Mucosa of descending colon (tissue), 1 donor: Measurements from ENCODE around the genes C3orf80, IFT80, KPNA4 and ARL14.

GRCh38 chr3:159458003-159458558 lies 185.0 kb downstream of the IQCJ-SCHIP1 start:
- PRO-cap = no peak

- PRO-cap = unidirectional peak, minus-strand start at chr3:159790181
These were observed 435.1 kb upstream of the C3orf80 start for GRCh38 chr3:159790131-159790511.

GRCh38 chr3:160224999-160225978 lies at the start of gene C3orf80:
Gene C3orf80 (plus strand): TSS chr3:160225422.
- PRO-cap = no peak

DNA sequence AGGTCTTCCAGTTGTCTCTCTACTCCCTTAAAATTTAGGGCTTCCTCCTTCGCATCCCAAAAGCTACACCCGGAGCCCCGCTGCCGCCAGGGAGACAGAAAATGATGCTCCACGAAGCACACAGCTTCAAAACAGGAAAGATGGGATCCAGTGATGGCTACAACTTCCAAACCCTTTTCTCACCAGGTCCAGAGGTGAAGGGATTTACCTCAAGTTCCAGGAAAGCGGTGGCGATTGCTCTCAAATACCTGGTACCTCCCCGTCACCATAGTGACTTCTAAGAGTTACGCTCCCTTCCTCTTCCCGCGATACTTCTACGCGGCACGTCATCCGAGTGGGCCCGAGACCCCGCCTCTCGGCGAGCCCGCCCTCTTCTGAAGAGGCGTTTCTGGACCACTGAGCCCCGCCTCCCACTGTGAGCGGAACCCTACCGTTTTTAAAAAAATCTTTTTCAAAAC lies at the start of gene IFT80:
Gene IFT80, minus strand, starts transcription at position 288 of the 458 bp plus-strand sequence.
- PRO-cap = bidirectional peak, plus-strand start at position 377 of the sequence, minus-strand start at position 279 of the sequence

DNA sequence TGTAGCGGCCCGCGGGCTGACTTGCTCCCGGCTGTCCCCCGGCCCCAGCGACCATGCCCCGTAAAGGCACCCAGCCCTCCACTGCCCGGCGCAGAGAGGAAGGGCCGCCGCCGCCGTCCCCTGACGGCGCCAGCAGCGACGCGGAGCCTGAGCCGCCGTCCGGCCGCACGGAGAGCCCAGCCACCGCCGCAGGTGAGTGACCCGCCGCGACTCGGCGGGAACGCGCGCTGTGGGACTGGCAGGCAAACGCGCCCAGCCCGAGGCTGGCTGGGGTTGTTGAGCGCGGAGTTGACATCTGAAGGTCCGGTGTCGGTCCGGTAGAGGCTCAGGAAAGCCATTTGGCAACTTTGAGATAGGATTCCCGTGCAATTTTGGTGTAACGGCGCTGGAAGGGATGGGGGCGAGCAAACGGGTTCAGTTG lies 1.3 kb downstream of the SMC4 start:
- PRO-cap = no peak

DNA sequence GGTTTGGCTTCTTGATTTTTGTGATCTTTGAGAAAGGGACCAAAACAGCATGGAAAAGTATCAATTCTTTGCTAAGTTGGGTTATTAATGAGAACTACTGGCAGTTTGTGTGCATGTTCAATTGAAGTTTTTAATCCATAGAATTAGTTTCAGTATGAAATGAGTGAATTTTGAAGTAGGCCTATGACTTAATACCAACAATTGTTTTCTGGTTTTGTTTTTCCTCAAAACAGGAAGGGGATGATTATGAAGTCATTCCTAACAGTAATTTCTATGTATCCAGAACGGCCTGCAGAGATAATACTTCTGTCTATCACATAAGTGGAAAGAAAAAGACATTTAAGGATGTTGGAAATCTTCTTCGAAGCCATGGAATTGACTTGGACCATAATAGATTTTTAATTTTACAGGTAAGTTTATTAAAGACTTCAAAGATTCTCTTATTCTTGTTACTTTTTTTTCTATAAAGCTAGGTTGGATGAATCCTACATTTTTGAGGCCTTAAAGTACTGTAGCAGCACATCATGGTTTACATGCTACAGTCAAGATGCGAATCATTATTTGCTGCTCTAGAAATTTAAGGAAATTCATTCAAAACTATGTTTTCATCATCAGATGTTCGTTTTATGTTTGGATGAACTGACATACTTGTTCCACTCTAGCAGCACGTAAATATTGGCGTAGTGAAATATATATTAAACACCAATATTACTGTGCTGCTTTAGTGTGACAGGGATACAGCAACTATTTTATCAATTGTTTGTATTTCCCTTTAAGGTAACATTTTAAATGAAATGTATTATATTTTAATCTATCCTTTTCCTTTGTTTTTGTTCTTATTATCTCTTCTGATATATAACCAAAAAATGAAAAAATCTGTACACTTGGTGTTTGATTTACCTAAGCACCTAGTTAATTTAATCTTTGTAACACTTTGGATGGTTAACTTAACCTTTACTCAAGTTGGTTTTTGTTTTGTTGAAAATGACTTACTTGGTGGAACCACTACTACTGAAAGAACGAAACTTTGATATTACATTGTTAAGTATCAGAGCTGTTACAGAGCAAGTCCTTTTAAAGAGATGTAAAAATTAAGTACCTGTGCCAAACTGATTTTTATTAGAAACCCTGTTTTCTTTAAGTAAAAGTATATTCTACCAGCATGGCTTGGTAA lies 5.0 kb downstream of the SMC4 start:
- PRO-cap = no peak

GRCh38 chr3:160427400-160428117 lies 22.0 kb downstream of the TRIM59 start:
- PRO-cap = no peak

DNA sequence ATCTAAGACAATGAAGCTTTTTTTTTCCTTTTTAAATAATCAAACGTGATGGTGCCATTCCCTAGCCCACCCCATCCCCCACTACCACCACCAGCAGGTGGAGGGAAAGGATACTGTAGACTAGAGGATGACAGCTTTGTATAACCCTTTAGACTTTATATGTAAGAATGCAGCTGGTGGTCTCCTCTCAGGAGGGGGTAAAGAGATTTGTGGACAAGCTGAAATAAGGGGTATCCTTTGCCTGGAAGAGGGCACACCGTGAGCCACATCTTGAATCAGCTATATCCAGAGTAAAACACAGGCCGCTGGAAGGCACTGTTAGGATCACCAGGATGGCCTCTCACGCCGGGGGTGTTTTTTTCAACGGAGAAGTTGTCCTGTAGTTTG lies 1.1 kb downstream of the KPNA4 start:
- PRO-cap = no peak

DNA sequence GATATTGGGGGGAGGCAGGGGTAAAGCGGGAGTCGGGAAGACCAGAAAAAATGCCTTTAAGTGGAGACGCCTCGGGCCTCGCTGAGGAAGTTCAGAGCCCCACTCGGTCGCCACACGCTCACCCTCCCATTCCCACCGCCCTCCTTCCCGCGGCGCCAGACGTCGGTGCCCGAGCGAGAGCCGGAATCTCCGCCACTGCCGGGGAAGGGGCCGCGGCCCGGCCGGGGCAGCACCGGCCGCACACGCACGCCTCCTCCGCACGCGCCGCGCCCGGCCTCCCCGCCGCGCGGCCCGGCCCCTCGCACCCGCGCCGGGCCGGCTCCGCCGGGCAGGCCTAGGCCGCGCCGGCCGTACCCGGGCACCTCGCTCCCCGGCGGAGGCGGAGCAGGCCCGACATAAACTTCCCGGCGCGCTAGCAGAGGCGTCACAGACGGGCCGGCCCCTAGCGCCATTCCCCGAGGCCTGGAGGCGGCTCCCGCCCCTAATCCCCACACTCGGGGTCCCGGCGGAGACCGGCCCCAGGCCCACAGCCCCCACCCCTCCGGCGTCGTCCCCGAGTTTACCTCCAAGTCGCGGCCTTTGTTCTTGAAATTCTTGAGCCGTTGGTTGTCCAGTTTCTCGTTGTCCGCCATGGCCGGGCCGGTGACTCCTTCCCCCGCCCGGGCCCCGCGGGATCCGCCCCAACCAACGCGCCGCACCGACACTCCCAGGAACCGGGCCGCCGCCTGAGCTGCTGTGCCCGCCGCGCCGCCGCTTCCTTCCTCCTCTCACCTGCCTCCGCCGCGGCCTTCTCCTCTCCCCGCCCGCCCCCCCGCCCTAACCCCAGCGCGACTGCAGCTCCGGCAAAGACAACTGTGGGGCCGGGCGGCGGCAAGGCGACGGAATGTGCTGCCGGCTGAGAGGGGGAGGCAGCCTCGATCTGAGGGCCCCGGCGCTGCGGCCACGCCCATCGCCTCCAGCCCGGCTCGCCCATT lies at the start of gene KPNA4:
Gene KPNA4, minus strand, starts transcription at position 921 of the 974 bp plus-strand sequence.
- PRO-cap = bidirectional peak, plus-strand start at position 427 of the sequence, minus-strand start at position 368 of the sequence; bidirectional peak, plus-strand start outside the sequence, minus-strand start at position 921 of the sequence

DNA sequence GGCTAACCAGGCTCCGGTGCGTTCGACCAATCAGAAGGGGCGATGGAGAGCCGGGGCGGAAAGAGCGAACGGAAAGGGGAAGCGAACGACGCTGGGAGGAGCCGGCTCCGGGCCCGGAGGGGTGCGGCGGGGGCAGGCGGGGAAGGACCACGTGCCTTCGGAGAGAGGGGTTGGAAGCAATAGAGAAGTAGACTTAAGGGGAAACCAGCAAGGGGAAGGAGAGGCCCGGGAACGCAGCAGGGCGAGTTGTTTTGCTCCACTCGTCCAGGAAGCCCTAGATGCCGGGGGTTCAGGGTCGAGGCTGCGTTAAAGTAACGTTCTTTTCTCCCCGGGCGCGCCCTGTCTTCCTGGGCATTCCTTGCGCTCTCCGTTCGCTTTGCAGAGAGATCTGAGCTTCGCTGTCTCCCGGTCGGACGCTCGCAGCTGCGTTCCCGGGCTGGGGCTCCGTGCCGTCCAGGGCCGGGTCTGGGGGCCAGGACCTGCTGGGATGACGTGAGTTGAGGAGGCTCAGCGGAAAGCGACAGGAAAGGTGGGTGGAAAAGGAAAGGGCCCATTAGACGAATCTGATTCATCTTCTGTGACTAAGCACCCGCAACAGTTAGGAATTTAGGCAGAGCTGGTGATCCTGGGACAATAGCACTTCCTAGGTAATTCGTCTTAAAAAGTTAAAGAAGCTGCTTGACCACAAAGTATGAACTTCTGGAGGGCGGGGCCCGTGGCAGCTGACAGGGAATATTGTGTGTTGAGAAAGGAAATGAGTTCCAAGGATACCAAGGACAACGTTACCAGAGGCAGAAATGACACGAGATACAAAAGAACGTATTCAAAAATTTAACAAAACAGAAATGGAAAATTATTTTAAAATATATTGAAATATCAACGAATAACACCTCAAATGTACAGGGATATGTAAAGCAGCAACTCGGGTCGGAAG lies 521 bp upstream of the KPNA4 start:
- PRO-cap = bidirectional peak, plus-strand start at position 84 of the sequence, minus-strand start outside the sequence; bidirectional peak, plus-strand start at position 613 of the sequence, minus-strand start at position 467 of the sequence; bidirectional peak, plus-strand start at position 758 of the sequence, minus-strand start at position 659 of the sequence

DNA sequence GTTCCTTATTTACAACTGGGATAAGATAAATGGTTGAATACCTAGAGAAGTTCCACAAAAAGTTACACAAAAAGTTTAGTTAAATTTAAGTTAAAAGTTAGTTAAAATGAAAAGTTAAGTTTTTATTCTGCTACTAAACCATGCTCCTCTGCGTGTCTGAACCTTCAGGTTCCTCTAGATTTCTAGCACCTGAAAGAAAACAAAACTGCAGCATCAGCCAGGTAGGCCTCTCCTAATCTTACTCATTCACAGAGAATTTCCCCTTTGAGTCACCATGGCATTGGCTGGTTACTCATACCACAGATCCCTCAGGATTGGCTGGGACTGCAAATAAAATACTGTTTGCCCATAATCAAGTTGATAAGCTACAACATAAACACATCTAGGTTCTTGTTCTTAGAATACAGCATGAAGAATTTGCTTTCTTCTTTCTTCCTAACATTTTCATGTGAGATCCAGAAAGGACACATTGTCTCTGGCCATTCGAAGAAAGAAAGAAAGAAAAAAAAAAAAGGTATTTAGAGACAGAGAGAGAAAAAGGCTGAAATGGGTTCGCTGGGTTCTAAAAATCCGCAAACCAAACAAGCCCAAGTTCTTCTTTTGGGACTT lies at the start of gene ARL14:
Gene ARL14, plus strand, starts transcription at position 360 of the 609 bp plus-strand sequence.
- PRO-cap = bidirectional peak, plus-strand start at position 360 of the sequence, minus-strand start at position 191 of the sequence

GRCh38 chr3:160816878-160817508 lies 61.0 kb downstream of the PPM1L start:
- PRO-cap = no peak

DNA sequence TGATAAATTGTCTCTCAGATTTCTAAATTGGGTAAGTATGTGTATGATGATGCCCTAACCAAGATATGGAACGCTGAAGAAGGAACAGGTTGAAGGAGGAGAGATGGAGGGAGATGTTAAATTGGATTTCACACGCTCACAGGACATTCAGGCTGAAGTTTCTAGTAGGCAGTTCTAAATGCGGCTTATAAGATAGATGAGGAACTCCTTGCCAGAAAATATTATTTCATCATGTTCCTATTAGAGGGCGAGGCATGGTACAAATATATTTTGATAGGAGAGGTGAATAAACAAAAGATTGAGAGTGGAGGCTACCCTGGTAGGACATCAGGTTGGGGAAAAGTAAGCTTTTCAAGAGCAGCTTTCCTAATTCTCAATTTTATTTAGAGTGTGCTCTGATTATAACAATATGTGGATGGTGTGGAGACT lies 88.7 kb downstream of the B3GALNT1 start:
- PRO-cap = no peak

GRCh38 chr3:162411240-162411621 lies 914.6 kb downstream of the OTOL1 start:
- PRO-cap = no peak

DNA sequence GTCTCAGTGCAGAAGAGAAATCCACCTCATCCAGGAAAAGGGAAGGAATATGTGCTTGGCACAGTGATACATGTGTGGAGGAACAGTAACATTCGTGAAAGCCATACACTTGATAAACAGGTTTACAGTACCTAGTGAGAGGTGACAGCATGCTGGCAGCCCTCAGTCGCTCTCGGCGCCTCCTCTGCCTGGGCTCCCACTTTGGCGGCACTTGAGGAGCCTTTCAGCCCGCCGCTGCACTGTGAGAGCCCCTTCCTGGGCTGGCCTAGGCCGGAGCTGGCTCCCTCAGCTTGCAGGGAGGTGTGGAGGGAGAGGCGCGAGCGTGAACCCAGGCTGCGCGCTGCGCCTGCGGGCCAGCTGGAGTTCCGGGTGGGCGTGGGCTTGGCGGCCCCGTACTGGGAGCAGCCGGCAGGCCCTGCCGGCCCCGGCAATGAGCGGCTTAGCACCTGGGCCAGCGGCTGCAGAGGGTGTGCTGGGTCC lies 1579.5 kb downstream of the SI start:
- PRO-cap = no peak

DNA sequence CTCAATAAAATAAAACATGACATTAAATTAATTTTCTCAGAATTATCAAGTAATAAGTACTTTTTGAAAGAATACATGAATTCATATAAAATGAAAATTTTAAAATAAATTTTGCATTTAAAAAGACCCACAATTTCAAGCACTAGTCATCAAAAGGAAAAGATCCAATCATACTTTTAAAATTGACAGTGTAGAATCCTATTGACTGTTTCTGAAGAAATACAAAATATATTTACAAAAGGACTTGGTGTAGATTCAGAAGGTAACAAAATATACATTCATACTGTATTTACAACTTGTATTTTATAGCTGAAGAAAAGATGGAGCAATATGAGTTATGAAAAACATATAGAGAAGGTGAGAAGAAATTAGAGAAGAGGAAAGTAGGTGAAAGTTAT lies 3.6 kb downstream of the SI start:
- PRO-cap = no peak

GRCh38 chr3:165572568-165573072 lies 264.6 kb downstream of the BCHE start:
- PRO-cap = no peak

DNA sequence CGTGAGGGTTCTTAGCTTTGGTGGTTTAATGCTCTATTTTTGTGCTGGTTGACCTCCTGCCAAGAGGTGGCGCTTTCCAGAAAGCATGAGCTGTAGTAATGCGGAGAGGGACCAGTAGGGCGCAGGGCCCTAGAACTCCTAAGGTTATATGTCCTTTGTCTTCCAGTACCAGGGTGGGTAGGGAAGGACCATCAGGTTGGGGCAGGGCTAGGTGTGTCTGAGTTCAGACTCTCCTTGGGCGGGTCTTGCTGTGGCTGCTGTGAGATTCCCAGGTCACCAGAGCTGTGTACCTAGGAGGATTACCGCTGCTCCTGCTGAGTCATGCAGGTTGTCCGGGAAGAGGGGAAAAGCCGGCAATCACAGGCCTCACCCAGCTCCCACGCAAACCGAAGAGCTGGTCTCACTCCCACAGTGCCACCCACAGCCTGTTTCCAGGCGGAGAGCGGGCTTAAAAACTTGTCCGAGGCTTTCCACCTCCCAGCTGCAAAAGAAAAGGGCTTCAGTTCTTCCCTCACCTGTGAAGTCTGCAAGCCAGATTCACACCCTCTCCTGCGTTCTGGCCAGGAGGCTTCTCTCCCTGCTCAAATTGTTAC lies 37.5 kb upstream of the BCHE start:
- PRO-cap = no peak

DNA sequence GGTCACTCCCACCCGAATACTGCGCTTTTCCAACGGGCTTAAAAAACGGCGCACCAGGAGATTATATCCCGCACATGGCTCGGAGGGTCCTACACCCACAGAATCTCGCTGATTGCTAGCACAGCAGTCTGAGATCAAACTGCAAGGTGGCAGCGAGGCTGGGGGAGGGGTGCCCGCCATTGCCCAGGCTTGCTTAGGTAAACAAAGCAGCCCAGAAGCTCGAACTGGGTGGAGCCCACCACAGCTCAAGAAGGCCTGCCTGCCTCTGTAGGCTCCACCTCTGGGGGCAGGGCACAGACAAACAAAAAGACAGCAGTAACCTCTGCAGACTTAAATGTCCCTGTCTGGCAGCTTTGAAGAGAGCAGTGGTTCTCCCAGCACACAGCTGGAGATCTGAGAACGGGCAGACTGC lies 104.6 kb downstream of the ZBBX start:
- PRO-cap = no peak

- PRO-cap = no peak
These were observed 362 bp downstream of the SERPINI2 start for GRCh38 chr3:167473502-167473857.